ENCODE measurements around the genes MPIG6B, VARS1, LSM2, HSPA1B, C4A and C4B.

- PRO-cap = no peak
- RAMPAGE, long total RNA, 4 experiments = no peak in any of the 4 experiments
Measured at GRCh38 chr6:31625821-31626244, 5.3 kb downstream of the PRRC2A start.

- PRO-cap = no peak
- RAMPAGE, long total RNA, 4 experiments = no peak in any of the 4 experiments
Measured at GRCh38 chr6:31637685-31638707, 14.5 kb downstream of the BAG6 start.

- PRO-cap = no peak
- RAMPAGE, long total RNA, 4 experiments = no peak in any of the 4 experiments
Measured at GRCh38 chr6:31666623-31667121, 792 bp downstream of the CSNK2B start.

GRCh38 chr6:31697346-31698116, 5.6 kb downstream of the ABHD16A start:
- PRO-cap = no peak
- RAMPAGE, long total RNA, 4 experiments = no peak in any of the 4 experiments

DNA sequence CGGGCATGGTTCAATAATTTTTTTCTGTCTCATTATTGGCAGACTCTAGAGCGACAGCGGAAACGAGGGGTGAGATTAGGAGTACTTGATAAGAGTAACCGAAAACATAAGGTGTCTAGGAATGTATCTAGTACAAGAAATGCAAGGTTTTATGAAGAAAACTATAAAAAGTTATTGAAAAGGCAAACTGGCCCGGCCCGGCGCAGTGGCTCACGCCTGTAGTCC, 303 bp upstream of the ABHD16A start:
- PRO-cap = no peak
- RAMPAGE, long total RNA, 4 experiments = no peak in any of the 4 experiments

- PRO-cap = no peak
- RAMPAGE, long total RNA, 4 experiments = no peak in any of the 4 experiments
Measured at GRCh38 chr6:31723116-31723972, at the start of gene MPIG6B. MPIG6B (plus strand) TSS chr6:31723373.

- PRO-cap = no peak
- RAMPAGE, long total RNA, 4 experiments = no peak in any of the 4 experiments
Measured at GRCh38 chr6:31724345-31724803, 1.2 kb downstream of the MPIG6B start.

DNA sequence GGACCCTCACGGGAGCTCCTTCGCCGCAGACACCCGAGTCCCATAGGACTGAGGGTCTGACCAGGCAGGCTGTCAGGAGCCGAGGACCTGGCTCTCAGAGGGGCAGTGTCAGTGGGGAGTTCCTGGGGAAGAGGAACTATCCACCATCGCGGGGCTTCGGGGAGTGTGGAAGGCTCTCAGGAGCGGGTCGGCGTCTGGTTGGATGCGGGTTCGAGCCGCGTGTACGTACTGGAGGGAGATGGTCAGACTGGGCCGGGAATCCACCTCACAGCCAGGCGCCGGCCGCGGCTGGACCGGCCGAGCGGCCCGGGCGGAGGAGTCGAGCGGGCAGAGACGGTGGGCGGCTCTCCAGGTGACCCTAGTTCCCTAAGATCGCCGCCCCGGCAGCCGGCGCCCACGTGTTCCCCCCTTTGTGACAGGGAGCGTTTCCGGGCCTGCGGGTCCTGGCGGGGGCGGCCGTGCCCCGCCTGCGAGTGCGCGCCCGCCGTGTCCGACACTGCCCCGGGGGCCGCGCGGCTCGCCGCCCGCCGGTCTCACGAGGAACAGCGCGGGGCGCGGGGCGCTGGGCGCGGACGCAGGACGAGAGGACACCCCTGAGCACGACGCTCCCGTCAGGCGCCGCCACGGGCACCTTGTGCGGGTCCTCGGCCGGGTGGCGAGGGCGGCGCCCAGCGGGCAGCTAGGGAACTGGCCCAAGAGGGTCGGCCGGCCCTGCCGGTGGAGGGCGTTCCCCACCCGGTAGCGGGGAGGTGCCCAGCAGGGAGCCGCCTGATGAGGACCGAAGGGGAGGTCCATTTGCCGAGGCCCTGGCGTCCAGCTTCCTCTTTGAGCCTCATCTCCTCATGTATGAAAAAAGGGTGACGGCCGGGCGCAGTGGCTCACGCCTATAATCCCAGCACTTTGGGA, at the start of gene VARS1:
Gene VARS1, minus strand, starts transcription at position 436 of the 906 bp plus-strand sequence.
- PRO-cap = bidirectional peak, plus-strand start at position 487 of the sequence, minus-strand start at position 412 of the sequence; bidirectional peak, plus-strand start at position 850 of the sequence, minus-strand start at position 537 of the sequence
- RAMPAGE, long total RNA, 4 experiments = start-site peak on the minus strand in 3 of 4 experiments, centred at positions 380 to 408 of the sequence, 21 to 97 reads per replicate

GRCh38 chr6:31806371-31807255, at the start of gene LSM2:
LSM2 (minus strand) TSS chr6:31806966.
- PRO-cap = bidirectional peak, plus-strand start at chr6:31807061, minus-strand start at chr6:31806796
- RAMPAGE, long total RNA, 4 experiments = start-site peak on the minus strand in 4 of 4 experiments, at chr6:31806796-31806969 at its widest, 24 to 402 reads per replicate

GRCh38 chr6:31817904-31818174, 2.5 kb downstream of the HSPA1A start:
- PRO-cap = no peak
- RAMPAGE, long total RNA, 4 experiments = no peak in any of the 4 experiments

DNA sequence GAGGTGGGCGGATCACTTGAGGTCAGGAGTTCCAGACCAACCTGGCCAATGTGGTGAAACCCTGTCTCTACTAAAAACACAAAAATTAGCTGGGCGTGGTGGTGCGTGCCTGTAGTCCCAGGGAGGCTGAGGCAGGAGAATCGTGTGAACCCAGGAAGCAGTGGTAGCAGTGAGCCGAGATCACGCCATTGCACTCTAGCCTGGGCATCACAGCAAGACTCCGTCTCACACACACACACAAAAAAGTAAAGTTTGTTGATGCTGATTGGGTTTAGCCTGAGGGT, 2.8 kb downstream of the HSPA1A start:
- PRO-cap = no peak
- RAMPAGE, long total RNA, 4 experiments = no peak in any of the 4 experiments

DNA sequence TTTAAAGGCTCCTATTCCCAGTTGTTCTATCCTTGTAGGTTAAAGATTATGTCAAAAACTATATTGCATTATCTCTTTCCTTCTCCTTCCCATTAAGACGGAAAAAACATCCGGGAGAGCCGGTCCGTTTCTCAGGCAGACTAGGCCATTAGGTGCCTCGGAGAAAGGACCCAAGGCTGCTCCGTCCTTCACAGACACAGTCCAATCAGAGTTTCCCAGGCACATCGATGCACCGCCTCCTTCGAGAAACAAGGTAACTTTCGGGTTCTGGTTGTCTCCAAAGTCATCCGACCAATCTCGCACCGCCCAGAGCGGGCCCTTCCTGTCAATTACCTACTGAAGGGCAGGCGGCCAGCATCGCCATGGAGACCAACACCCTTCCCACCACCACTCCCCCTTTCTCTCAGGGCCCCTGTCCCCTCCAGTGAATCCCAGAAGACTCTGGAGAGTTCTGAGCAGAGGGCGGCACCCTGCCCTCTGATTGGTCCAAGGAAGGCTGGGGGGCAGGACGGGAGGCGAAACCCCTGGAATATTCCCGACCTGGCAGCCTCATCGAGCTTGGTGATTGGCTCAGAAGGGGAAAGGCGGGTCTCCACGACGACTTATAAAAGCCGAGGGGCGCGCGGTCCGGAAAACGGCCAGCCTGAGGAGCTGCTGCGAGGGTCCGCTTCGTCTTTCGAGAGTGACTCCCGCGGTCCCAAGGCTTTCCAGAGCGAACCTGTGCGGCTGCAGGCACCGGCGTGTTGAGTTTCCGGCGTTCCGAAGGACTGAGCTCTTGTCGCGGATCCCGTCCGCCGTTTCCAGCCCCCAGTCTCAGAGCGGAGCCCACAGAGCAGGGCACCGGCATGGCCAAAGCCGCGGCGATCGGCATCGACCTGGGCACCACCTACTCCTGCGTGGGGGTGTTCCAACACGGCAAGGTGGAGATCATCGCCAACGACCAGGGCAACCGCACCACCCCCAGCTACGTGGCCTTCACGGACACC, at the start of gene HSPA1B:
Gene HSPA1B, plus strand, starts transcription at position 633 of the 986 bp plus-strand sequence.
- PRO-cap = bidirectional peak, plus-strand start at position 632 of the sequence, minus-strand start at position 207 of the sequence; bidirectional peak, plus-strand start at position 746 of the sequence, minus-strand start at position 774 of the sequence
- RAMPAGE, long total RNA, 4 experiments = start-site peak on the plus strand in 2 of 4 experiments, centred at positions 643 to 650 of the sequence, 93 to 119 reads per replicate

DNA sequence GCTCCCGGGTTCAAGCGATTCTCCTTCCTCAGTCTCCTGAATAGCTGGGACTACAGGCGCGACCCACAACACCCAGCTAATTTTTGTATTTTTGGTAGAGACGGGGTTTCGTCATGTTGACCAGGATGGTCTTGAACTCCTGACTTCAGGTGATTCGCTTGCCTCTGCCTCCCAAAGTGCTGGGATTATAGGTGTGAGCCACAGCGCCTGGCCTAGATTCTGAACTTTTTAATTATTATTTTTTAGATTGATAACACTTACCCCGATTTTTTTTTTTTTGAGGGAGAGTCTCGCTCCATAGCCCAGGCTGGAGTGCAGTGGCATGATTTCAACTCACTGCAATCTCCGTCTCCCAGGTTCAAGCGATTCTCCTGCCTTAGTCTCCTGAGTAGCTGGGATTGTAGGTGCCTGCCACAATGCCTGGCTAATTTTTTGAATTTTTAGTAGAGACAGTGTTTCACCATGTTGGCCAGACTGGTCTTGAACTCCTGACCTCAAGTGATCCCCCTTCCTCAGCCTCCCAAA, 6.9 kb downstream of the NEU1 start:
- PRO-cap = no peak
- RAMPAGE, long total RNA, 4 experiments = no peak in any of the 4 experiments

- PRO-cap = no peak
- RAMPAGE, long total RNA, 4 experiments = no peak in any of the 4 experiments
Measured at GRCh38 chr6:31875099-31875575, 3.7 kb downstream of the SLC44A4 start.

DNA sequence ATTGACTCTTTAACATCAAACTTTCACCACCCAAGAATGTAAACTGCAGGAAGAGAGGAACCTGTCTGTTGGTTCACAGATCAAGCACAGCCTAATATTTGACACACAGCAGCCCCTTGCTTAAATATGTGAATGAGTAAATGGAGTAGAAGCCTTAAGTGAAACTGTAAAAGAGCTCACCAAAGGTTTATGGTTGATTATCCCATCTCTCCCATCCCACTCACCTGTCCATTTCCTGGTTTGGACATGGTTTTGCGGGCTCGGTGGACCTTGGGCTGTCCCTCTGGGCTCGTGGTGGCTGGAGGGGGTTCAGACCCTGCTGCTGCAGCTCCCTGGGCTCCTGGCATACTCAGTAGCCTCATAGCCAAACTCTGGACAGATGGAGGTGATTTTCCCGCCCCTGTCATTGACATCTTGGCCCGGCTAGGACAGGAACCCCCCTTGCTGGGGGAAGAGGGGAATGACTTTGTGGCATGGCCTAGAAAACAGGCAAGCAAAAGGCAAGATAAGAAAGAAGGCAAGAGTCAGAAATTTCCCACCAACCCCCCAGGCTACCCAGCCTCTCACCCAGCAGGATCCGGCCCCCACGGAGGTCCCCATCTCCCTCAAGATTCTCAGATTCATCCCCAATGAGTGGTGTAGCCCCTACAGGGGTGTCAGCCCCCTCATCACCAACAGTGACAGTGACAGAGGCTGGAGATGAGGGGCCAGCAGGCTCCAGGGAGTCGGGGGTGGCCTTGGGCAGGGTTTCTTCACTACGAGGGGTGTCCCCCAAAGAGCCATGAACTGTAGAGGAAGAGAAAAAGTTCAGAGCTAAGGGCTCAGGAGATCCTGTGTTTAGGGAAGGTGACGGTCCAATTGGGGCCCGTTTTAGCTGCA, 1.2 kb downstream of the EHMT2 start:
- PRO-cap = no peak
- RAMPAGE, long total RNA, 4 experiments = start-site peak on the minus strand in 1 of 4 experiments, centred at position 258 of the sequence, 37 reads per replicate

- PRO-cap = no peak
- RAMPAGE, long total RNA, 4 experiments = no peak in any of the 4 experiments
Measured at GRCh38 chr6:31972682-31972901, 429 bp downstream of the STK19 start.

GRCh38 chr6:31981614-31982327, at the start of gene C4A:
C4A (plus strand) TSS chr6:31982057.
- PRO-cap = no peak
- RAMPAGE, long total RNA, 4 experiments = no peak in any of the 4 experiments

DNA sequence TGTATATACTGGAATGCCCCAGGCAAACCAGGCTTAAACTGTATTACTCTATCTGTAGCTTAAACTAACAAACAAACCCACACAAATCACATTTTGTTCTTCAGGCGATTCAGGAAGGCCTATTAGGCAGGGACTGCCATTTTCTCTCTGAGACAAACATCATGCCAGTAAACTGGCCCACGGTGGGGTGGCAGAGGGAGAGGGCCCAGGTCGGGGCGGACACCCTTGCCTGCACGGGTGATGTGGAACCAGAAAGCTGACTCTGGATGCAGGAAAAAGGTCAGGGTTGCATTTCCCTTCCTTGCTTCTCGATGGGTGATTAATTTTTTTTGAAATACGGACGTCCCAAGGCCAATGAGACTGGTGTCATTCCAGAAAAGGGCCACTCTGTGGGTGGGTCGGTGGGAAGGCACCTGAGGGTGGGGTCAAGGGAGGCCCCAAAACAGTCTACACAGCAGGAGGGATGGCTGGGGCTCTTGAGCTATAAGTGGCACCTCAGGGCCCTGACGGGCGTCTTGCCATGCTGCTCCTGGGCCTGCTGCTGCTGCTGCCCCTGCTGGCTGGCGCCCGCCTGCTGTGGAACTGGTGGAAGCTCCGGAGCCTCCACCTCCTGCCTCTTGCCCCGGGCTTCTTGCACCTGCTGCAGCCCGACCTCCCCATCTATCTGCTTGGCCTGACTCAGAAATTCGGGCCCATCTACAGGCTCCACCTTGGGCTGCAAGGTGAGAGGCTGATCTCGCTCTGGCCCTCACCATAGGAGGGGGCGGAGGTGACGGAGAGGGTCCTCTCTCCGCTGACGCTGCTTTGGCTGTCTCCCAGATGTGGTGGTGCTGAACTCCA, 9.2 kb upstream of the C4B start:
- PRO-cap = no peak
- RAMPAGE, long total RNA, 4 experiments = no peak in any of the 4 experiments

- PRO-cap = no peak
- RAMPAGE, long total RNA, 4 experiments = no peak in any of the 4 experiments
Measured at GRCh38 chr6:32014405-32015028, at the start of gene C4B. C4B (plus strand) TSS chr6:32014795.

DNA sequence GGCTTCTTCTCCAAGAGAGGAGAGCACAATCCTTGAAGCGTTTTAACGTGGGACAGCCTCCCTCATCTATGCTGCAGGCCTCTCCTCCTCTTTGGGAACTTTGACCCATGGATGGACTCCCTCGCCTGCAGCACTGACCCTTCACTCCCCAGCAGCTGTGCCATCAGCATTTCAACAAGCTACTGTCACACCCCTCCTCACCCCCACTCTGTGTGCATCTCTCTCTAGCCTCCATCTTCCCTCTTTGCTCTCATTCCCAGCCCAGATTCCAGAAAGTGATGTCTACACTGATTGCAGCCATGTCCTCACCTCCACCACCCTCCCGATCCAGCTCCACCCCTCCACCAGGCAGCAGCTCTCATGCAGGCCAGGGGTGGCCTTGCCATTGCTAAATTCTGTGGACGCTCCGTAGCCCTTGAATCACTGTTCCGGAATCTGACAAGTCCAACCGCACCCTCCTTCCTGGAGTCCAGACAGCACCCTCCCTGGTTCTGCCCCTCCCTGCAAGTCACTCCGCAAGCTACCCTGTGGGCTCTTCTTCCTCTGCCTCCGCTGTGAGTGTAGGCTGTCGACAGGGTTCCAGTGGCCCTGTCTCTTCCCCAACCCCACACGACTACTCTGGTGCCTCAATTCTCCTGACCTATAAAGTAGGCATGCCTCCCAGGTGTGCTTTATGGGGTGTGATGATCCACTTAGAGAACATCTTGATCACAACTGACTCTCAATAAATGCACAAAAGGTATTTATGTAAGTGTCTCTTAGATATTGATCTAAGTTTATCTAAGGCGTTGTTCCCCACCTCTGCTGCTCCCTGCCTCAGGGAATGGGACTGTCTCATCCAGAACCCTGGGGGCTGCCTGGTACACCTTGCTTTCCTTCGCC, 26.2 kb downstream of the TNXB start:
- PRO-cap = no peak
- RAMPAGE, long total RNA, 4 experiments = no peak in any of the 4 experiments